ENCODE measurements around the genes SMG9, ZNF230, ZNF227 and IGSF23.

DNA sequence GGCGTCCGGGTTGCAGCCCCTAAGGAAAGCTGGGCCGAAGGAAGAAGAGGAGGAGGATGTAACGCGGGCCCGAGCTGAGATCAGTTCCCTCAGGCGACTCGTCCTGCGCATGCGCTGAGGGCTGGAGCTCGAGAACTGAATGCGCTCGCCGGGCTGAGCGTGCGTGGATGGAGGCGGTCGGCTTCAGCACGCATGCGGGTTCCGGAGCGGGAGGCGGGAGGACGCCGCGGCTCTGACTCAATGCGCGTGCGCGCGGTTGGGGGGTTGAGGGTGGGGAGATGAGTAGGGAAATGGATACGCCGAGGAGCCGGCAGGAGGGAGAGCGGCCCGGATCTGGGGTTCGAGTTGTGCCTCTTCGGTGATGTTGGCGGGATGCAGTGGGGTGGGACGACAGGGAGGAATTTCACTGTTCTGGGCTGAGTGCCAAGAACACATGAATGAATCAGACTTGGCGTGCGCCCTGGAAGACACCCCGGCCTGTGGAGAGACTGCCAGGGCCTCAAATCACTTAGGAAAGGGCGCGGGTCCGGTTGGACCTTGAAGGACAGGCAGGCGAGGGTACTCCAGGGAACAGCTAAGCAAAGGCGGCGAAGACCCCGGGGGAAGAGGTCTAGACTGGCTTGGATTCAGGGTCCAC lies at the start of gene SMG9:
Gene SMG9 (minus strand): TSS at position 141 of the 637 bp plus-strand sequence.
- PRO-cap, 2 experiments, result peak in 2 of 2 experiments; most common plus-strand start position 267 of the sequence (in 1); most common minus-strand start position 141 of the sequence (in 2)

GRCh38 chr19:43773964-43774953 lies 6.5 kb downstream of the KCNN4 start:
- PRO-cap, 2 experiments, result peak in 1 of 2 experiments; most common plus-strand start chr19:43774761 (in 1)

DNA sequence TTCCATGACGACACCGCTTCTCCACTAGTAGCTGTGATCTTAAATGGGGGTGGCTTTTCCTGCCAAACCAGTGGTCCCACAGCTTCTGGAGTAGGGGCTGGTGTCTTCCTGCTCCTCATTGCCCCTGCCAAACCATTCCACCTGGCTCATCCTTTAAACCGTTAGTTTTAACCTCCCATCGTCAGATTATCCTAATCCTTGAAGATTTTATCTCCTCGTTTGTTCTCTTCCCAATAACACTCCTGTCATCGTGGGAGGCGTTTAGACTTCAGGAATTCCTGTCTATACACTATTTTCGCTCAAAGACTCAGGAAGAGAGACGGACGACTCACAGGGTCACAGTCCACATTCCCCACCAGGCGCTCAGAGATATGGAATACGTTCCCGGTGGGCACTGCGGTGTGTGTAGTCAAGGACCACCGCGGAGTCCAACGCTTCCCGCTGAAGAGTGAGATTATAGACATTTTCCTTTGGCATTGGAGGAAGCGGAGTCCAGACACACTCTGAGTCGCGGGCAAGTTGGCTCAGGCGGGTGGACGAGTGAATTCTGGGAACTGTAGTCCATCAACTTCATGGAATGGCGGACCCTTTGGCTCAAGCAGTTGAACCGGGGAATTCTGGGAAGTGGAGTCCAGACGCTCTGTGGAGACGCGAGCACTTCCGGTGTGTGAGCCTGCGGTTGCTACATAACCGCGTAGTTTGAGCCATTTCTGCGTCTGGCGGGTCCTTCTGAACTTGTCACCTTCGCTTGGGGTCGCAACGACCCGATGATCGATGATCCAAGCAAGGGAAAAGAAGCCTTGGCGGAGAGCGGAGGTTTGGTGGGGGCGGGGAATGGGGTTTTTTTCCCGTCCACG lies at the start of gene ZNF230:
Gene ZNF230 (plus strand): TSS at position 666 of the 857 bp plus-strand sequence.
- PRO-cap, 2 experiments, result peak in 2 of 2 experiments; most common plus-strand start position 708 of the sequence (in 2); most common minus-strand start position 521 of the sequence (in 2)

DNA sequence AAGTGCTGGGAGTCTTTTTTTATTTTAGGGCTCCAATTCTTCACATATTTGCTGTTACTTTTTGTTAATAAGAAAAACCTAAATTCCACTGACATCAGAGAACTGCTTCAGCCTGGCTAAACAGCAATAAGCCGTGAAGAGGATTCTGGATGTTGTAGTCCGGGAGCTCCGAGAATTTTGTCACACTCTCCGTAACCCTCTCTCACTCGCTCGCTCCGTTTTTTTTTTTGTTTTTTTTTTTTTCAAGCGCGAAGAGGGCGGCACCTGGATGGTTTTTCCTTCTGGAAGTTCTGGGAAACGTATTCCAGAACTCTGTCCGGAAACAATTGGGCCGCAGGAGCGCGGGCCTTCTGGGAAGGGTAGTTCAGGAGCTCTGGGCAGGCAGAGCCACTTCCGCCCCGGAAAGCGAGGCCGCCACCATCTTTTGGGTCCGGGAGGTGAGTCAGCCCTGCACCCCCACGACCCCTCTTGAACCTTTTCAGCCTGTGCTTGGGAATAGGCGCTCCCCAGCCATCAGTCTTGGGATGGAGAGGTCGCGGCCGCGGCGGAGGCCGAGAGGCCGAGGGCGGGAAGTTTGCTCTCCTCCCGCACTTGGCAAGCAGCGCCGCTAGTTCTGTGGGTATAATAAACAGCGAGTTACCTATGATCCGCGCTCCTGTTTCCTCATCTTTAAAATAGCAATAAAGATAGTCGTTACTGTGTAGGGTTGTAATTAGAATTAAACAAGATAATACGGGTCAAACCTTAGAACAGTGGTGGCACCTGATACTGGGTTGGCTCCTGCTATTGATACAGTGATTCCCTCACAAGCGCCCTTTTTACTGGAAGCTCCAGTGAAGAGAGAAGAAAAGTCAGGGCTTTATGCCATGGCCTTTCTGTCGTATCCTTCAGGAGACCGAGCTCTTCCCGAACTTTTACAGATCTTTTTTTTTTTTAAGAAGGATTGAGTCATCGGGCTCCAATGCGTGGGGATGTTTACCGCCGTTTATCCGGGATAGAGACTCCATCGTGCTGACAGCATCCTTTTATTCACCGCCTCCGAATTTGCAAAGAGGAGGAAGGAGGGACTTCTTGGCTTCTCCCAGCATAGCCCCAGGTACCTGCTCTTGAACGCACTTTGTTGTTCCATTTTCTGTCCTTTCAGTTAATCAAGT lies at the start of gene ZNF227:
Gene ZNF227 (plus strand): TSS at position 384 of the 1,154 bp plus-strand sequence.
- PRO-cap, 2 experiments, result peak in 2 of 2 experiments; most common plus-strand start position 516 of the sequence (in 2); most common minus-strand start position 888 of the sequence (in 2)

DNA sequence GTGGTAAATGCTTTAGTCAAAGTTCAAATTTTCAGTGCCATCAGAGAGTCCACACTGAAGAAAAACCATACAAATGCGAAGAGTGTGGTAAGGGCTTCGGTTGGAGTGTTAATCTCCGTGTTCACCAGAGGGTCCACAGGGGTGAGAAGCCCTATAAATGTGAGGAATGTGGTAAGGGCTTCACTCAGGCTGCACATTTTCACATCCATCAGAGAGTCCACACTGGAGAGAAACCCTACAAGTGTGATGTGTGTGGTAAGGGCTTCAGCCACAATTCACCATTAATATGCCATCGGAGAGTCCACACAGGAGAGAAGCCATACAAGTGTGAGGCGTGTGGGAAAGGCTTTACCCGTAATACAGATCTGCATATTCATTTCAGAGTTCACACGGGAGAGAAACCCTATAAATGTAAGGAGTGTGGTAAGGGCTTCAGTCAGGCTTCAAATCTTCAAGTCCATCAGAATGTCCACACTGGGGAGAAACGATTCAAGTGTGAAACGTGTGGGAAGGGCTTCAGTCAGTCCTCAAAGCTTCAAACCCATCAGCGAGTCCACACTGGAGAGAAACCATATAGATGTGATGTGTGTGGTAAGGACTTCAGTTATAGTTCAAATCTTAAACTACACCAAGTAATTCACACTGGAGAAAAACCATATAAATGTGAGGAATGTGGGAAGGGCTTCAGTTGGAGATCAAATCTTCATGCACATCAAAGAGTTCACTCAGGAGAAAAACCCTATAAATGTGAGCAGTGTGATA lies 23.3 kb downstream of the ZNF227 start:
- PRO-cap, 2 experiments, result no peak in any of the 2 experiments

DNA sequence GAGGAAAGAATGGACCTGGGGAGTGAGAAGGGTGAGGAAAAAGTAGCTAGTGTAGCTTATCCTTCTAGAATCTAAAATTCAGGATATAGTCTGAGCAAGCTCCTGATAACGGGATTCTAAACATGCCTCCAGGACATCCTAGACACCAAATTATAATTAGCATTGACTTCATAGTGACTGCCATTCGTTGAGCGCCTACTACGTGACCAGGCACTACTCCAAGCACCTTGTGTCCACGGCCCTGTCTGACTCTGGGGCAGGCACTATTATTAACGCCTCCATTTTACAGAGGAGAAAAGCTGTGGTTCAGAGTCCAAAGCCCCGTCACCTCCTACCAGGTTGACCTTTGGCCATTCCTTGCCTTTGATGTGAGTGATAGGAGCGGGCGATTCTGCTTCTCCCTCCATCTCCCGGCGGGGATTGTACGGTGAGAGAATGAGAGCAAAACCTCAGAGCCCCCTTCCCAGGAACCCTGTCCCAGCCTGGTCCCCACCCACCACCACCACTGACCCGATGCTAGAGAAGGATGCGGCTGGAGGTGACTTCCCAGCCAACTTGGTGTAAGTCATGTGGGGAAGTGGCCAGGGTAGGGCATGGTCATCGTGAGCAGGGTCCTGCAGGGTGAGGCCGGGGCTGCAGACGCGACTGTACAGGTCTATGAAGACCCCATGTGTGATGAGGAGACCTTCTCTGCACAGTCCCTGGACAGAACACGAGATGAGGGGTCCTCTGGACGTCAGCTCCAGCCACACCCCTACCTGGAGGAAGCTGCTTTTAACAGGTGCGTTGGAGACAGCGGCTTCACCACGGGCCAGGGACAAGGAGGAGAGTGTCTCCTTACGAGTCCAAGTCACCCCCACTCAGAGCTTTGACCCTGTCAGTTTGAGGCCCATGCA lies at the start of gene IGSF23:
Gene IGSF23 (plus strand): TSS at position 353 of the 896 bp plus-strand sequence.
- PRO-cap, 2 experiments, result peak in 1 of 2 experiments; most common plus-strand start position 360 of the sequence (in 1)

GRCh38 chr19:44719100-44719739 lies 20.3 kb downstream of the CEACAM16 start:
- PRO-cap, 2 experiments, result no peak in any of the 2 experiments

GRCh38 chr19:44735093-44735364 lies 13.5 kb upstream of the BCL3 start:
- PRO-cap, 2 experiments, result peak in 1 of 2 experiments; most common plus-strand start chr19:44735260 (in 1)

- PRO-cap, 2 experiments, result peak in 1 of 2 experiments; most common plus-strand start chr19:44737771 (in 1); most common minus-strand start chr19:44737640 (in 1)
Observed at GRCh38 chr19:44737154-44738075, 11.1 kb upstream of the BCL3 start.

DNA sequence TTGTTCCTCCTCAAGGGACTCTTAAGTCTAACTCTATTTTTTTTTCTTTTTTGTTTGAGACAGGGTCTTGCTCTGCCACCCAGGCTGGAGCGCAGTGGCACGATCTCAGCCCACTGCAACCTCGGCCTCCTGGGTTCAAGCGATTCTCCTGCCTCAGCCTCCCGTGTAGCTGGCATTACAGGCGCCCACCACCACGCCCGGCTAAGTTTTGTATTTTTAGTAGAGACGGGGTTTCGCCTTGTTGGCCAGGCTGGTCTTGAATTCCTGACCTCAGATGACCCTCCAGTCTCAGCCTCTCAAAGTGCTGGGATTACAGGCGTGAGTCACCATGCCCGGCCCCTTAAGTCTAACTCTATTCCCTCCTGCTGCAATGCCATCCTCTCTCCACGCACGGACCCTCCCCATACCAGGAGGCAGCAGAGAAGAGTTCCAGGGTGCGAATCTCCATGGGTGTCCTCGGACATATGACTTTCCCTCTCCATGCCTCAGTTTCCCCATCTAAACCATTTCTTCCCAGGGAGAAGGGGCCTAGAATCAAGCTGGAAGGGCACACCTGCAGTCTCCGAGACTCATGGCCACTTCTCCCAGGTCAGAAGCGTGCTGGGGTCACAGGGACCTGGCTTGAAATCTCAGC lies 6.1 kb upstream of the BCL3 start:
- PRO-cap, 2 experiments, result no peak in any of the 2 experiments

DNA sequence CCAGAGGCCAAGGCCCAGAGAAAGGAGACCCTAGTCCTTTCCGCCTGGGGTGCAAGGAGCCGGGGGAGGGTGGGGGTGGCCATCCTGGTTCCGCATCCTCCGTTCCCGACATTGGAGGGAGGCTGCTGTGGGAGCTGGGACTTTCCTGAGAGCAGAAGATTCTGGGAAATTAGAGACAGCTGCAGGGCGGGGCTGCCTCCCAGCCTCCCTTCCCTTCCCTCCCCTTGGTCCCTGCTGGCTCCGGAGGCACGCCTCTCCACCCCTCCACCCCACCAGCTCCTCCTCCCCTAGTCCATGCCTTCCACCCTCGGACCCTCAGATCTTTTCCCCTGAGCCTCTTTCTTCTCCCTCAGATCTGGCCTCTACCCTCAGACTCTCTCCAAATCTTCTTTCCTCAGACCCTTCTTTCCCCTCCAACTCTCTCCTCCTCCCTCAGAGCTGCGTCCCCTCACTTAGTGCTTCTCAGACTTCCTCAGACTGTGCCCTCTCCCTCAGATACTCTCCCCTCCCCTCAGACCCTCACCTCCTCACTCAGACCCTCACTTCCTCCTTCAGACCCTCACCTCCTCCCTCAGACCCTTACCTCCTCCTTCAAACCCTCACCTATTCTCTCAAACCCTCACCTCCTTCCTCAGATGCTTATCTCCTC lies 3.1 kb upstream of the BCL3 start:
- PRO-cap, 2 experiments, result peak in 2 of 2 experiments; most common plus-strand start position 290 of the sequence (in 1); most common minus-strand start position 113 of the sequence (in 2)

GRCh38 chr19:44751860-44752774 lies 3.6 kb downstream of the BCL3 start:
- PRO-cap, 2 experiments, result no peak in any of the 2 experiments

GRCh38 chr19:44789768-44790358 lies 12.2 kb downstream of the CBLC start:
- PRO-cap, 2 experiments, result no peak in any of the 2 experiments

- PRO-cap, 2 experiments, result no peak in any of the 2 experiments
Observed at GRCh38 chr19:44809472-44810403, 835 bp downstream of the BCAM start.

DNA sequence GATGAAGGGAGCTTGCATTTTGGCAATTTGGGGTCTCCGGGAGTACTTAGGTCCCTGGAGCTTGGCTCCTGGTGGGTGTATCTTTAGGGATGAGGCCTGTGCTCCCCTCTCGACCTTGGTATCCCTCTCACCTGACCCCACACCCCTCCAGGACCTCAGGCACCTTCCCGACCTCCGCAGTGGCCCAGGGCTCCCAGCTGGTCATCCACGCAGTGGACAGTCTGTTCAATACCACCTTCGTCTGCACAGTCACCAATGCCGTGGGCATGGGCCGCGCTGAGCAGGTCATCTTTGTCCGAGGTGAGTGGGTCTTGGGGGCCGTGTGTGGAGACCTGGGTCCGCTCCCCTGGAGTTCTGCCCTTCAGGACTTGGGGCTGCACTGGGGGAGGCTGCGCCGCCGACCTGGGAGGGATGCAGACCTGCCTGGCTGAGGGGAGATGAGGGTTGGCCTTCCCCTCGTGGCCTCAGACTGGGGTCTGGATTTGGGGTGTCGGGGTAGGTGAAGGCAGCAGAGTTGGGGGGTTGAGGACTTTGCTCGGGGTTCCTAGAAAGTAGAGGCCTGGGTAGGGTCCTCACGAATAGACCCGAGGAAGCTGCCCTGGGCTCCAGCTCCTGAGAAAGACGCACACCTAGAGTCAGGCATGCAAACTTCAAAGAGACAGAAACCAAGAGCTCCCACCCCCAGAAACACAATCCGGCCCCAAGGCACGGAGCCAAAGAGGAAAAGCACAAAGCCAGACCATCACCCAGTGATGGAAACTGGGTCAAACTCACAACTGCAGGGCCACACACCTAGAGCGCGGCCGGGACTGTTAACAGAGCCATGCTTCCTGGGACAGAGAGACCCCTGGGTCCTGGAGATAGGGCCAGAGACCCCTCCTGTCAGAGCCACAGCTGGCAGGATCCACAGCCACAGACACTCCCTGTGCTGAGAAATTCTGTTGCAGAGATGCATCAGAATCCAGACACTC lies 16.6 kb upstream of the TOMM40 start:
- PRO-cap, 2 experiments, result no peak in any of the 2 experiments

DNA sequence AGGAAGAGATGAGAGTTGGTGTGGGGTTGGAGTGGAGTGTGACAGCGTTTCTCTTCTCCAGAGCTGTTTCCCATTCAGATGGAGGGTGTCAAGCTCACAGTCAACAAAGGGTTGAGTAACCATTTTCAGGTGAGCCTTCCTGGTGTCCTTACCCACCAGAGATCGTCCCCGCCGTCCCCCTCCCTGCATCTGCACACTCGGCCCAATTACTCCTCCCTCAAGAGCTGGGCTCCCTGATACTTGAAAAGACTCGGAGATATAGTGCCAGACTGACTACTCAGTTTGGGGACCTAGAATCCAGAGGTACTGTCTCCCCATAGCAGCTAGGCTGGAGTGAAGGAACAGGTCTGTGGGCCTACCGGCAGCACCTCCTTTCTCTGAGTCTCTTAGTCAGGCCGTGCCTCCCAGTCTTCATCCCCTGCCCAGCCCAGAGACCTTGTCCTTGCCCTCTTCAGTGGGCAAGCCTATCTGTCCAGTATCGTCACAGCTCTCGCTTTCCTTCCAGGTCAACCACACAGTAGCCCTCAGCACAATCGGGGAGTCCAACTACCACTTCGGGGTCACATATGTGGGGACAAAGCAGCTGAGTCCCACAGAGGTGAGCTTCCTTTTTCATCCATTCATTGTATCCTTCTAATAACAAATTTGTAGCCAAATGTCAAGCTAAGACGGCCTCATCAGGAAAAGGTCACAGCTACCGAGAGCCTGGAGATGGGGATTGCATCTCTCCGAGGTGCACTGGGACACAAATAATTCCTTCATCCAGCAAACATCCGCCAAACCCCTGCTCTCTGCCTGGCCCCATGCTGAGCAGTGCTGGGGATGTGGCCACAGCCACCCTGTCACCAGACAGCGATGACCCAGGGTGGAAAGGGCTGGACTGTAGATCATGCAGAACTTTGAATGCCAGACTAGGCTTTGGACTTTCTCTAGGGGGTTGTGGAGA lies 1.6 kb downstream of the TOMM40 start:
- PRO-cap, 2 experiments, result no peak in any of the 2 experiments

- PRO-cap, 2 experiments, result peak in 1 of 2 experiments; most common minus-strand start chr19:44927910 (in 1)
Observed at GRCh38 chr19:44927692-44928200, 13.3 kb downstream of the APOC1 start.

DNA sequence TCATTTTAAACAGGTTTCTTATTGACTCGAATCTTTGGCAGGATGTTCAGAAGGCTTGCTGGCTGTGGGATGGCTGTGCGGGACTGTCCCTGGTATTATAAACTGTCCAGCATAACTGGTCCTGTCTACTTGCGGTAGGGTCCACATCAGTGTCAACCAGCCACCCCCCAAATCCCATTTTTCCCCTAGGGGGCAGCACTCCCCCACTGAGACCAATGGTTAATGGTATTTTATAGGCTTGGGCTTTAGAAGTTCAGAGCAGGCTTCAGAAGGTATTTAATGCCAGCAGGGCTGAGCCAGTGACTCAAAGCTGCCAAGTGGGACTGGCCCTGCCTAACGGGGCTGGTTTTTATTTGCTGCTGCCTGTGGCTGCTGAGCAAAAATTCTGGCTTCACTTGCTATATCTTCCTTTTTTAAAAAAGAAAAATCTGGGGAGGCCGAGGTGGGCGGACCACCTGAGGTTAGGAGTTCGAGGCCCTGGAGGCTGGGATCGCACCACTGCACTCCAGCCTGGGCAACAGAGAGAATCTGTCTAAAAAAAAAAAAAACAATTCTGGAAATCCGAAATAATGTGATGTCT lies 15.7 kb downstream of the RELB start:
- PRO-cap, 2 experiments, result no peak in any of the 2 experiments

DNA sequence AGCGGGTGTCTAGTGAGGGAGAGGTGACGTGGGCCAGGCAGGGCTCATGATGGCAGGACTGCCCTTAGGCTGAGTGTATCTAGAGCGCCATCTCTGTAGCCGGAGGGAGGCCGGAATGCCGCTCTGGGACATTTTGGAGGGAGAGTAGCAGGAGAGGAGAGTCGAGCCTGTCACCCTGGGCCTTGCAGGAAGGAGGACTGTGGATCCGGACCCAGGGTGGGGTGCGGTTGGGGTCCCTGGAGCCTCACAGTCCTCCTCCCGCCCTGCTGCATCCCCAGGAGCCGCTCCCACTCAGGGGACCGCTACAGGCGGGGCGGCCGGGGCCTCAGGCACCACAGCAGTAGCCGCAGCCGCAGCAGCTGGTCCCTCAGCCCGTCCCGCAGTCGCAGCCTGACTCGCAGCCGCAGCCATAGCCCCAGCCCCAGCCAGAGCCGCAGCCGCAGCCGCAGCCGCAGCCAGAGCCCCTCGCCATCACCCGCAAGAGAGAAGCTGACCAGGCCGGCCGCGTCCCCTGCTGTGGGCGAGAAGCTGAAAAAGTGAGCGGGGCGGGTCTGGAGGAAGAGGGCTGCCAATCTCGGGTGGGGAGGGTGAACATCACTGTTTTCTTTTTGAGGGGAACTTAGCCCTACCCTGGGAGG lies 9.1 kb downstream of the ZNF296 start:
- PRO-cap, 2 experiments, result no peak in any of the 2 experiments

GRCh38 chr19:45090718-45091336 lies 2.2 kb upstream of the PPP1R37 start:
- PRO-cap, 2 experiments, result no peak in any of the 2 experiments